PC-3 (cell line): ENCODE measurements around a stretch of chr2.

GRCh38 chr2:100957939-100958520, 44.1 kb upstream of the RPL31 start:
- RAMPAGE, long total RNA = no peak

DNA sequence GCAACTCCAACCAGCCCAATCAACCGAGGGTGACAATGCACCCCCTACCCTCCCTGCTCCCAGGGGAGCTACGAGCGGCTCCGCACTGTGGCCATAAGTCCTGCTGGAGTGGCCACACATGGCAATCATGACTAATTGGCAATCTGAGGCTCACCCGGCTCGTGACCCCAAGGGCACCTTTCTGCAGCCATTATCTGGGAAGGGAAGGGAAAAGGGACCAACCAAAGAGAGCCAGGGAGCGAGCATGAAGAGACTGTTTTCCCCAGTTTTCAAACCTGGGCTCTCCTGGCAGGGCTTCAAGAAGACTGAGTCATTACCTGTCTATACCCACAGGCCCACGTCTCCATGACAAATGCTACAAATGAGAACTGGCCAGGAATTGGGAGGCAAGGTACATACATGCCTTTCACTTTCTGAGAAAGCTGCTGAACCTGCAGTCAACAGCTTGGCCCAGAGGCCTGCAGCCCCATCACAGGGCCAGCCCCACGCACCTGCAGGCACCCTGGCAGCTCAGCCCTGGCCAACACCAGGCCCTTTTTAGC, 45.2 kb downstream of the RPL31 start:
- RAMPAGE, long total RNA = no peak

DNA sequence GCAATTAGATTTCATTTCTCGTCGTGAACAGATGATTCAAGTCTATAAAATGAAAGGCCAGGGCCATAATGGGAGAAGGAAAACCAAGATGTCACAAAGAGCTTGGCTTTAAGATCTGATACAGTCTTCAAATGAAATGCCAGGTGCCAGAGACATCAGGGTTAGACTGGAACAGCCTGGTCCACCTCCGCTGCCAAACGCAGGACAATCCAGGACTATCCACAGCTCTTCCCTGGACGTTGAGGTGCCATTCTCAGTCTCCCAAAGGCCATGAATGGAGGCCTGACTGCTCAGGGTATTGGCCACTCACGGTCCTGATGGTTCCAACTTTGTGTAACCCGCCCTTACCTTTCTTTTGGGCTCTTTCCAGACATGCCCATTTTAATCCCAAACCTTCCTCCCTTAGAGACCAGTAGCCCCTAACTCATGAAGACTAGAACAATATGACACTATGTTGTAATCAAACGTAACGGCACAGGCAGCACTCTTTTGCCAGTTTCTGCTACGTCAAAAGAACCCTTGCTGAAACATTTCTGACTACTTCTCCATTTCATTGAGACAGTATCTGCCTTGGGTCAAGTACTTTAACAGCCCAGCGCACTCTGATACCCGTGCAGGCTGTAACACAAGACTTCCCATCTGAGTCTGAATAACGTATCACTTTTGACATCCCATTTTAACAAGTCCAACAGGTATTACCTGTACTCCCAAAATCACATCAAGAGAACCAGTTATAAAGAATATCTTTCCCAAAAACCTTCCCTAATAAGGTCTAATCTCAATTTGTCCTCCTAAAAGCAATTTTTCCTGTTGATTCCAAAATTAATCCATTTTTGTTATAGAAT, 38.6 kb downstream of the TBC1D8 start:
- RAMPAGE, long total RNA = no peak

DNA sequence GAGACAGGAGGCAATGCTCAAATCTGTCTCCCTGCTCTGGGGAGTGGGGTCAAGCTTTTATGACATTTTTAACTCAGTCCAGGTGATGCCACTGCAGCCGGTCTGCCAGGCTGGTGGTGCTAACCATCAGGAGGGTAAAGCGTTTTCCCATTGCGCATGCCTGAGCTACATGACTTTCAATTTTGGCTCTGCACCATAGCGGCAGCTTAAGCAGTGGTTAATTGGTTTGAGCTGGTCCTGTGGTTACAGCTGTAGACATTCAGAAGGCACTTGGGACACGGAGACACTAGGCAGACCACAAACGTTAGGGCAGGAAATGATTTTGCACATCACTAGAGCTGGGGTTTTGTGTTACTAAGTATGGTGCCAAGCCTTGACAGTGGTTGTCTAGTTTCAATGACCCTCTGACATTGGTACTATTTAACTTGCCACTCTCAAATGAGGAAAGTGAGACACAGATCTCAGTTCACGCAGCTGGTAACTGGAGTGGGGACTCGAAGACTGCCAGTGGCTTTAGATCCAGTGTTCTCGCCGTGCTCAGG, 28.9 kb upstream of the CNOT11 start:
- RAMPAGE, long total RNA = no peak

- RAMPAGE, long total RNA = no peak
These were observed 1.1 kb downstream of the RNF149 start for GRCh38 chr2:101307493-101307808.

DNA sequence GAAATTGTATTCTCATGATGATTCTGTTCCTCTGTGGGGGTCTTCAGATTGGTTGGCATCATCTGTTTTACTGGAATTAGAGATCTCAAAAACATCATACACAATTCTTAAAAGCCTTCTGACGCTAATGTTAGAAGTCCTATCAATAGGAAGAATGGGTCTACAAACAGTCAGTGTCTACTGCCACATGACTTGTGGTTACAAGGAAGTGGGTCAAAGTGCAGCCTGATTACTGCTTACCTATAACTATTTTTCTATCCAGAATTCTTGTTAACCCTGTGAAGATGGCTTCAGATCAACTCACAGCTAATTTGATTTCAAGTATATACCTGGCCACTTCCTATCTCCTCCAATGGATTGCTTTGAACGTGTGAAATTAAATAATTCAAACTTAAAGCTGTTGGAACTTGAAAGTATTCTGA, 2.9 kb upstream of the RNF149 start:
- RAMPAGE, long total RNA = no peak

DNA sequence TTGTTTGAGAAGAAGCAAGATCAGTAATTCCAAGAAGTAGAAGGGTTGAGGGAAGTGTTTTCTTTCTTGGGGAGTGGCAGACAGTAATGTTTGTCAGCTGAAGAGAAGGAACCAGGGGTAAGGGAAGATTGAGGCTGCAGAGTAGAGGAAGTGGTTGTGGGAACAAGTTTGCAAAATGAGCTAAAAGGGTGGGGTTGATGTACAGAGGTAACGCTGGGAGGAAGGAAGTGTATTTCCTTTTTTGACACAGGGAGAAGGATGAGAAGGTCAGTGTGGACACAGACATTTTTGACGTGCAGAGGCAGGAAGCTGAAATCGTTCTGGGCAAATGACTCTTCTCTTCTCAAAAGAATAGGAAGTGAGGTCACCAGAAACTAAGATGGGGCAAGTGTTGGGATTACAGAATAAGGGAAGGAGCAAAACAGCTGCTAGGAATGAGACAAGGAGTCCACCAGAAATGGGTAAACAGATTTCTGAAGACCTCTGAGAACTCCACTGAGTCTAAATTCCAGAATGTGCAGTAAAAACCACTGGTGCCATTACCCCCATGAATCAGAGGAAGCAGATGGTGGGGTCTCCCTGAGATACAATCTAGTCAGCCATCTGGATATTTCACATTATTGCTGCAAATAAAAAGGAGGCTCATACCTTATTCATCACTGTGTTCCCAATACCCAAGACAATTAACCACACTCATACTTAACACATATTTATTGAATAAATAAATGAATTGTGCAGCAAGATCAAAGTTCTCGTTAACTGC, 20.1 kb upstream of the RNF149 start:
- RAMPAGE, long total RNA = no peak

- RAMPAGE, long total RNA = no peak
These were observed 12.8 kb upstream of the CREG2 start for GRCh38 chr2:101400059-101400504.

- RAMPAGE, long total RNA = no peak
These were observed 42.3 kb upstream of the RFX8 start for GRCh38 chr2:101516953-101517876.

- RAMPAGE, long total RNA = no peak
These were observed 41.7 kb upstream of the MAP4K4 start for GRCh38 chr2:101655859-101656058.

- RAMPAGE, long total RNA = no peak
These were observed 75.2 kb downstream of the MAP4K4 start for GRCh38 chr2:101772500-101773409.

DNA sequence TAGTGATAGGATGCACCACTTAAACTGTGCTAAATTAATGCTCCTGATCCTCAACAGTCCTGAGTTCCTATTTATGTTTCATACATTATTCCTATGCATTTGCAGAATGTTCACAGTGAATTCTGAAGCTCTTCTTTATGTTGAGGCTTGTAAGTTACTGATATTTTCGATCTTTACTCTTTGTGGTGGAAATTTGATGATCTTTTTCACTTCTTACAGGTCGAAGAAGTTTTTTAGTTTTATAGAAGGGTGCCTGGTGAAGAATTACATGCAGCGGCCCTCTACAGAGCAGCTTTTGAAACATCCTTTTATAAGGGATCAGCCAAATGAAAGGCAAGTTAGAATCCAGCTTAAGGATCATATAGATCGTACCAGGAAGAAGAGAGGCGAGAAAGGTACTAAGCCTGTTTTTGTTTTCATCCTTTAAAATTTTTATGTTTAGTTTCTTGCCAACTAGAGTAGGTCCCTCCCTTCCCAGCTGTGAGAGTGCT, 142.1 kb downstream of the MAP4K4 start:
- RAMPAGE, long total RNA = no peak

DNA sequence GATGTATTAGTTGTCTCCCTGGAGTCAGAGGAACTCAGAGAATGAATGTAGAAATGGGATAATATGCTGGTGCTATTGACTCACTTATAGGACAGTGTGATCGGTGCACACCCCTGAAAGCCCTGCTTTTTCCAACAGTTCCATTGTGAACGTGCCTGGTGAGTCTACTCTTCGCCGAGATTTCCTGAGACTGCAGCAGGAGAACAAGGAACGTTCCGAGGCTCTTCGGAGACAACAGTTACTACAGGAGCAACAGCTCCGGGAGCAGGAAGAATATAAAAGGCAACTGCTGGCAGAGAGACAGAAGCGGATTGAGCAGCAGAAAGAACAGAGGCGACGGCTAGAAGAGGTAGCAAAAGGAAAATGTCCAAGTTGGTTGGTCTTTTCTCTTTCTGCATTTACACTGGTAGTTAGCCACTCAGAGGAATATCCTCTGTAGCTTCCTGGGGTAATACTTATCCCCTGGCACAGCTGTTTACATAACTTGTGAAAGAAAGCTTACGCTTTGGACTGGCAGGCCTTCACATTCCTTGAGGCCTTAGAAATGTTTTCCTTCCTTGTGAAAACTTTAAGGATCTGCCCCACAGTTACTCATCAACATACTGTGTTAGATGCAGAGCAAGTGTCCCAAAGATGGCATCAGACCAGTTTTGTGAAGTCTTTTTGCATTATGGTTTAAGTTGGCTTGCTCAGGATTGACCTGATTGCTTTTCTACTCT, 146.6 kb downstream of the MAP4K4 start:
- RAMPAGE, long total RNA = no peak

DNA sequence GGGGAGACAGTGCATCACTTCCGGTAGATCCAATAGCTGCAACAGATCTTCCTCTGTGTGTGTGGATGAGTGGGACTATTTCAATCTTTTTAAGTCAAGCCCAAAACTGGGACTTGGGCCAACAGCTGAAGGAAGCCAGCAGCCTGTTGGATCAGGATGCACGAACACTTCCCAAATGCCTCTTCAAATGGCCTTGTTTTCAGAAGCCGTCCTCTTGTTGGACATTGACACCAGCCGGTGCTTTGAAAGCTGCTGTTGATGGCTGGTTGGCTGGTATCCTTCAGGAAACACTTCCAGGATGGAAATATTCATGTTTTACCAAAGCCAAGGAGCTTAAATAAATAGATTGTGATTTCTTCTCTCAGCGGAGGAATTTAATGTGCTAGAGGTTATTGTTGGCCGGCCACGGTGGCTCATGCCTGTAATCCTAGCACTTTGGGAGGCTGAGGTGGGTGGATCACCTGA, 59.3 kb downstream of the IL1R2 start:
- RAMPAGE, long total RNA = no peak

DNA sequence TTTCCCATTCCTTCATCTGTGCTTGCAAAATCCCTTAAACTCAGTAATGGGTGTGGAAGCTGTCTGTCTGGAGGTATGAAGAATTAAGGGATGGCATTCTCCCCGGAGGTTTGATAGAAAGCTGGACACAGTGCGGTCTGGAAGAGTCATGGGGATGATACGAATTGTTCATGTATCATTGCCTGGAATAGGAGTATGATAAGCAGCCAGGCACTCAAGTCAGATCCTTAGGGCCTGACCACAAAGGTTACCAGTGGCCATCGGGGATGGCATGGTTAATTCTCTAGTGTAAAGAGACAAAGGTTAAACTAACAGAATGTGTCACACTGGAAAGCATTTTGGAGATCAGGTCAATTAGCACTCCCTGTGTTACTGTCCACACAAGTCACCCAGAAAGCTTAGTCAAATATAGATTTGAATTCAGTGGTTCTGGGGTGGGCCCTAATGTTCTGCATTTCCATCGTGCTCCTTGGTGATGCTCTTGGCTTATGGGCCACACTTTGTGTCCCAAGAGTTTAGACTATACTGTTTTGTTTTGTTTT, 41.8 kb upstream of the IL1R1 start:
- RAMPAGE, long total RNA = no peak

- RAMPAGE, long total RNA = no peak
These were observed 36.5 kb upstream of the IL1R1 start for GRCh38 chr2:102105914-102106608.

DNA sequence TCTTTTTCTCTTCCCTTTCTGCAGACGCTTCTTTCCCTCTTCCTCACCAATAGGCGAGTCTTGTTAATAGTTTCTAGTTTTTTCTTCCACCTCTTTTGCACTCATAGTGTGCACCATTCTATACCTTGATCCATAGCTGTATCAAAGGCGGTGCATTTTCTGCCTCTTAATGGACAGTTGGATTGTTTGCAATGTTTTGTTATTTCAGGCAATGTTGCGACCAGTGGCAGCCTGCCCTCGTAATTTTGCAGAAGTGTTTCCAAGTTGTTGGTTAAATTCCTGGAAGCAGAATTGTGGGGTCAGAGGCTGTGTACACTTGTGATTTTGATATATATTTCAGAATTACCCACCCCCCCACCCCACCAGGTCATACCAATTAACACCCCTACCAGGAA, 32.5 kb upstream of the IL1R1 start:
- RAMPAGE, long total RNA = no peak

GRCh38 chr2:102142029-102142186, 638 bp upstream of the IL1R1 start:
- RAMPAGE, long total RNA = no peak

DNA sequence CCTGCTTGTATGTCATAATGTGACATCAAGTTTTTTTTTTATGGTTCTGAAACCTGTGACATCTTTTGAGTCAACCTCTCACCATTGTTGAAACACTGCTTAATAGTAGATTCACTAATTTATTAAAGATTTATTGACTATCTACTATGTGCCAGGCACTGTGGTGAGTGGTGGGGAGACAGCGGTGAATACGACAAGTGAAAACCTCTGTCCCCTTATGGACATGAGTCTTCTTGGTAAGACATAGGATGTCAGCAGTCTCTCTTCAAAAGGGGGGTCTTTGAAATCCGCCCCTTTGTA, 1.8 kb downstream of the IL1R1 start:
- RAMPAGE, long total RNA = no peak

DNA sequence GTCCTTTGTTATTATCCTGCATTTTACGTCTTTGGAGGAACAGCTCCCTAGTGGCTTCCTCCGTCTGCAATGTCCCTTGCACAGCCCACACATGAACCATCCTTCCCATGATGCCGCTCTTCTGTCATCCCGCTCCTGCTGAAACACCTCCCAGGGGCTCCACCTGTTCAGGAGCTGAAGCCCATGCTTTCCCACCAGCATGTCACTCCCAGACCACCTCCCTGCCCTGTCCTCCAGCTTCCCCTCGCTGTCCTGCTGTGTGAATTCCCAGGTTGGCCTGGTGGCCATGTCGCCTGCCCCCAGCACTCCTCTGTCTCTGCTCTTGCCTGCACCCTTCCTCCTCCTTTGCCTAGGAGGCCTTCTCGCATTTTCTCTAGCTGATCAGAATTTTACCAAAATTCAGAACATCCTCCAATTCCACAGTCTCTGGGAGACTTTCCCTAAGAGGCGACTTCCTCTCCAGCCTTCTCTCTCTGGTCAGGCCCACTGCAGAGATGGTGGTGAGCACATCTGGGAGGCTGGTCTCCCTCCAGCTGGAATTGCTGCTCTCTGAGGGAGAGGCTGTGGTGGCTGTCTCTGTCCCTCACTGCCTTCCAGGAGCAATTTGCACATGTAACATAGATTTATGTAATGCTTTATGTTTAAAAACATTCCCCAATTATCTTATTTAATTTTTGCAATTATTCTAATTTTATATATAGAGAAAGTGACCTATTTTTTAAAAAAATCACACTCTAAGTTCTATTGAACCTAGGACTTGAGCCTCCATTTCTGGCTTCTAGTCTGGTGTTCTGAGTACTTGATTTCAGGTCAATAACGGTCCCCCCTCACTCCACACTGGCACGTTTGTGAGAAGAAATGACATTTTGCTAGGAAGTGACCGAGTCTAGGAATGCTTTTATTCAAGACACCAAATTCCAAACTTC, 8.8 kb upstream of the IL1RL2 start:
- RAMPAGE, long total RNA = no peak